ENCODE results near the gene TRIM7.

DNA sequence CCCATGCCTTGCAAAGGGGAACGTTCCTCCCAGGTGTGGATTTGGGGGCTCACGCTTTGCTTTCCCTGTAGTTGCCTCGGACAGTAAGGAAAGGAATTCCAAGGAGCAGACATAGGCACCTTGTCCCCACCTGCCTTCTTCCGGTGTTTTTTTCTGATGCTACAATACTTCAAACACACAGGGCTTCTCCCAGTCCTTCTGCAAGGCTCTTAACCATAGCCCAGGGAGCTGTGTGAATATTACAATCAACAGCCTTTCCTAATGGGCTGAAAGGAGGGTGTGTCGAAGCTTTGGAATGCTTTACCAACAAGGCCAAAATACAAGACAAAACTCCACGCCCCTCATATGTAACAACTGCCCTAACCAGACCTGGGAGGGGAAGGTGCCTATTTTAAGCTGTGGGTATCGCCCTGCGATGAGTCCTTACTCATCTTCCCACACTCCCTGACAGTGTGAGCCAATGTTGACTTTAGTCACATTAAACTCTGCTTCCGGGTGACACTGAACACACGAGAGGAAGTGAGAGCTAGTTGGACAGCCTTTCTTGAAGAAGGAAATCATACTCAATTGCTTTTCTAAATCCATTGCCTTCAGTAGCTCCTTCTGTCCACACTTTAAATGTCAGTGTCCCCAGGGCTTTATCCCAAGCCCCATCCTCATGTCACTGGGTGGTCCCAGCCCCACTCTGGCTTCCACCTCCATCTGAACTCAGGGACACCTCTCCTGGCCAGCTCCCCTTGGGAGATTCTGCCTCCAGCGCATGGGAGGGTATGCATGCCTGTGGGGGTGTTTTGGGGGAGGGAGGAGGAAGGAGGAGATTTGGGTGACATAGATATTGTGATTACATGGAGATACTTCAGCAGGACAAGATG, 6.4 kb upstream of the TBC1D9B start:
- PRO-cap = unidirectional peak, minus-strand start at position 142 of the sequence; unidirectional peak, plus-strand start at position 508 of the sequence
- RAMPAGE, long total RNA, 2 experiments = no peak in any of the 2 experiments

GRCh38 chr5:179974182-179974715, 66.6 kb upstream of the TBC1D9B start:
- PRO-cap = no peak
- RAMPAGE, long total RNA, 2 experiments = no peak in any of the 2 experiments

DNA sequence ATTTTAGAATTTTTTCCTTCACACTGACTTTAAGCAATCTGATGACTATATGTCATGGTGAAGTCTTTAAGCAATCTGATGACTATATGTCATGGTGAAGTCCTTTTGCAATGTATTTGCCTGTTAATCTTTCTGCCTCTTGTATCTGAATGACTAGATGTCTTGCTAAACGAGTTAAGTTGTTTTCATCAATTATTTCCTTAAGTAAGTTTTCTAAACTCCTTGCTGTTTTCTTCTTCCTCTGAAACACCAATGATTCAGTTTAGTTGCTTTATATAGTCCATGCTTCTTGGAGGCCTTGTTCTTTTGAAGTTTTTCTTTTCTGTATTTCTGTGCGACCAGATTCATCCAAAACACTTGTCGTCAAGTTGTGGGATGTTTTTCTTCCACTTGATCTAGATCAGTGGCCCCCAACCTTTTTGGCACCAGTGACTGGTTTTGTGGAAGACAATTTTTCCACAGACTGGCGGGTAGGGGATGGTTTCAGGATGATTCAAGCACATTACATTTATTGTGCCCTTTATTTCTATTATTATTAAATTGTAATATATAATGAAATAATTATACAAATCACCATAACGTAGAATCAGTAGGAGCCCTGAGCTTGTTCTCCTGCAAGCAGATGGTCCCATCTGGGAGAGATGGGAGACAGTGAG, 80.2 kb downstream of the RNF130 start:
- PRO-cap = no peak
- RAMPAGE, long total RNA, 2 experiments = no peak in any of the 2 experiments

GRCh38 chr5:180208184-180208632, 803 bp downstream of the RASGEF1C start:
- PRO-cap = no peak
- RAMPAGE, long total RNA, 2 experiments = no peak in any of the 2 experiments

GRCh38 chr5:180291030-180291800, 668 bp downstream of the MAPK9 start:
- PRO-cap = no peak
- RAMPAGE, long total RNA, 2 experiments = no peak in any of the 2 experiments

DNA sequence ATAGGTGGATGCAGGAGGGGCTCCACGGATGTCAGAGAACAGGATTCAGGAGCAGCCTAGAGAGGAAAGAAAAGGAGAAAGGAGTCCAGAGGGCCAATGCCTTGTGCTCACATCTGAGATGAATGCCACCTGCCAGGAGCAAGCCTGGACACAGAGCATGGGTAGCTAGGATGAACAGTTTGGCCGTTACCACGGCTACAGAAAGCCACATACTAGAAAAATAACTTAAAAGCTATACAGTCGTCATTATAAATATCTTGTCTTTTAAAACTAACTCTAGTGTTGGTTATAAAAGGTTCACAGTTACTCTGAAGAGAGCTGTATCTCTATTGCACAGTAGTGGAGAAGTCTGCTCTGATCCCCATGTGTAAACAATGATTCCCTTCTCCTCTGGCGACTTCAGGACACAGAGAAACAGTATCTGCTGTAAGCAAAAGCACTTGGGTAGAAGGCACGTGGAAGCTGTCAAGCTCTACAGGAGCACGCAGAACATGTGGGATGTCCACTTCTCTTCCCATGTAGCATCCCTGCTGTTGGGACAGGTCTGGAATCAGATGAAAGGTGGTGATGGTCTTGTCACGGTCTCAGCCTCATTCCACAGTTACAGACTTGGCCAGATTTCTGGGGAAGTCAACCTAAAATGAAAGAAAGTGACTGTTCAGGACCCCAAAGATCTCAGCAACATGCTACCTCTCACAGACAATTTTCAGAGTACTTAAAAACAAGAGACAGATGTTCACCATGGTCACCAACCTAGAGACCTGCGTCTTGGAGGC, 9.3 kb upstream of the MAPK9 start:
- PRO-cap = no peak
- RAMPAGE, long total RNA, 2 experiments = no peak in any of the 2 experiments

GRCh38 chr5:180347737-180348068, 5.4 kb downstream of the GFPT2 start:
- PRO-cap = no peak
- RAMPAGE, long total RNA, 2 experiments = no peak in any of the 2 experiments

GRCh38 chr5:180645039-180645970, 4.1 kb downstream of the FLT4 start:
- PRO-cap = no peak
- RAMPAGE, long total RNA, 2 experiments = no peak in any of the 2 experiments

GRCh38 chr5:180787531-180788175, 15.0 kb downstream of the MGAT1 start:
- PRO-cap = no peak
- RAMPAGE, long total RNA, 2 experiments = no peak in any of the 2 experiments

DNA sequence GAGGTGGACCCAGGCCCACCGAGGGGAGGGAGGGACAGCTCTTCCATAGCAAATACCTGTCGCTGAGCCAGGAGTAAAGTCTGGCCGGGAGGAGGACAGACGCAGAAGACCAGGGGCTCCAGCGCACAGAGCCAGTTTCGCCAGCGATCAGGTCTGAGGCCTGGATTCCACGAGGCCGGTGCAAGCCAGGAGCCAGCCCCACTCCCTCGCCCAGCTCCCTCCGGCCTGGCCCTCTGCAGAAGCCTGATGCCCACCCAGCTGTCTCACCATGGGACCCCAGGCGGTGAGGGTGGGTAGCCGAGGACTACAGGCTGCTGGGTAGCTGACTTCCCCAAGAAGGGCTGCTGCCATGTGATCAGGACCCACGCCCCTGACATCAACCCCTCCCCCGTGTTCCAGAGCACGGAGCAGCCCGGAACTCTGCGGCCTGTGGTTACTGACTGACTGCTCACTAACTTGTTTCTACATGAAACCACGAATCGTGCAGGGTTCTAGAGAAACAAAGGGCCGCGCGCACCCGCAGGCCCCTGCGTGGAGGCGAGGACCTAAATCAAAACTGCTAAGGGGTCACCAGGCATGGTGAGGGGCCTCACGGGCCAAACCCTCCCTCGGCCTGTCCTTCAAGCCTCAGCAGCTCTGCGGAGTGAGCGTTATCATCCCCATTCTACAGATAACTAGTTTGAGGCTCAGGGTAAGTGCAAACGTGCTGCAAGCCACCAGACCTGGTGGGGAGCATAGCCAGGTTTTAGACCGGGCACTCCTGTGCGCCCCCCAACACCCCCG, 1.1 kb upstream of the MGAT1 start:
- PRO-cap = bidirectional peak, plus-strand start at position 425 of the sequence, minus-strand start at position 306 of the sequence
- RAMPAGE, long total RNA, 2 experiments = start-site peak on the minus strand in 2 of 2 experiments, centred at positions 328 to 339 of the sequence, 36 to 46 reads per replicate

DNA sequence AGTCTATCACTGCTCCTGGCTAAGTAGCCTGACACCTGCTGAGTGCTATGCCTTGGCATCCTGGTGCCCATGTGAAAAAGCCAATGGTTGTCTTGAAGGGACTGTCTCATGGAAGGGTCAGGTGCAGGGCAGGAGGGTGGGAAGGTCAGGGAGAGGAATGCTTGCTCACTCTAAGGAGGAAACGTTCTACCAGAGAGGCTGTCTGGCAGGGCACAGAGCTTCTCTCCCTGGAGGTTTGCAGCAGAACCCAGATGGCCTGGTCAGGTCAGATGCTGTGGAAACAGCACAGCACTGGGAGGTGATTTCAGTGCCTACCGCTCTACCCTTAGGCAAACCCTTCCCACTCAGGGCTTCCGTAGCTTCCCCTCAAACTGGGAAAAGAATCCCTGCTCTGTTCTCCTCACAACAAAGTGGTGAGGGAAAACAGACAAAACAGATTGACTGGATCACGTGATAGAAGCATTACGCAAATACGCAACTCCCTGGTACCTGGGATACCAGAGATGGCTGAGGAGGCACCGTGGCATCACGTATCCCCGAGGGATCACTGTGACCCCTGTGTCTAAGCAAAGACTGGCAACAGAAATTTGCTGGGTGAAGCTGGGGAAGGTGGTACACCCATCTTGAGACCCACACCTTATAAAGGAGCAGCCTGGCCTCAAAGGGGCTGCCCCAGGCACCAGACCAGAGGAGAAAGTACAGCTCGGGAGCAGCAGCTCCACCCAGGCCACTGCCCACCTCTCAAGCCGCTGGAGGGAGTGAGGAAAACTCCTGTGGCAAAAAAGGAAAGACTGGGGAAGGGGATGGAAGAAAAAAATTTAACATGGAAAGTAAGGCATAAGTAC, 3.9 kb upstream of the MGAT1 start:
- PRO-cap = no peak
- RAMPAGE, long total RNA, 2 experiments = no peak in any of the 2 experiments

- PRO-cap = no peak
- RAMPAGE, long total RNA, 2 experiments = no peak in any of the 2 experiments
These were observed 6.0 kb upstream of the MGAT1 start for GRCh38 chr5:180808480-180809120.

DNA sequence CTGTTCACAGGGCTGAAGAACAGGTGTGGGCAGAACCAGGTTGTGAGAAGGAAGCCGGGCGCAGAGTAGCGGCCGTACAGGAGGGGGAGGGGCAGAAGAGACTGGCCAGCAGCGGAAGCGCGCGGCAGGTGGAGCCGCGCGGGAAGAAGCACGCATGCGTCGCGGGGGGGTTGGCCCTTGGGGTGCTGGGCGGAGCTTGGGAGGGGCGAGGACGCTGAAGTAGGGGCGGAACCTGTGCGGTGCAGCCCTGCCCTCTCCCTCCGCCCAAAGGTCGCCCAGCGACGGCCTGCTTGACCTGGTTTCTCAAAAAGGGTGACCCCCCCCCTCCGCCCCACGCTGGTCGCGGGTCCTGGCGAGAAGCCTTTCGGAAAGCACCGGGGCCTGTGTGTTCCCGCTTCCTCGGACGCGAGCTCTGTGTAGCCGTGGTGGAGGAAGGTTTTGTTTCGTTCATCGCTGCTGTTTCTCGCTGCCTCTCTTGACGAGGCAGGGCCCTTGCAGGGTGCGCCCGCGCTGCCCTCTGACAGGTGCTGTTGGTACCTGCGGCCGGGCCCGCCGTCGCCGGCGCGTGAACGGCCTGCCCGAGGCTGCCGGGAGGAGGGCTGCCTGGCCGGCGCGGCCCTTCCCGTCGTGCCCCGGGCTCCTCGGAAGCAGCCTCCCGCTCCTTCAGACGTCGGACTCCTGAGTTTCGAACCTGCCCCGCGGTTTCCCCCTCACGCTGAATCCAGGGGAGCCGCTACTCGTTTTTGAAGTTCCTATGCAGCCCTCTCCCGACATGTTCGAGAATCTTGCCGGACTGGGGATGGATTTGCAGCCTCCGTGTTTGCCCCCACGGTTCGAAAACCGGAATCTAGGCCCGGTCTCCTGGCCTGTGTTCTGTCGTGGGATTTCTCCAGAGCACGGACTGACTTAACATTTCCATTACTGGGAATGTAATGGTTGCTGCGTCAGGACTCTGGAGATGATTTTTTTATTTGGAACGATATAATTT, 8.0 kb upstream of the MGAT1 start:
- PRO-cap = bidirectional peak, plus-strand start at position 244 of the sequence, minus-strand start at position 145 of the sequence; bidirectional peak, plus-strand start at position 681 of the sequence, minus-strand start at position 677 of the sequence; unidirectional peak, minus-strand start at position 903 of the sequence
- RAMPAGE, long total RNA, 2 experiments = no peak in any of the 2 experiments

- PRO-cap = no peak
- RAMPAGE, long total RNA, 2 experiments = no peak in any of the 2 experiments
These were observed 5.3 kb upstream of the ZFP62 start for GRCh38 chr5:180866247-180867005.

- PRO-cap = no peak
- RAMPAGE, long total RNA, 2 experiments = no peak in any of the 2 experiments
These were observed 13.1 kb upstream of the BTNL8 start for GRCh38 chr5:180885767-180886445.

DNA sequence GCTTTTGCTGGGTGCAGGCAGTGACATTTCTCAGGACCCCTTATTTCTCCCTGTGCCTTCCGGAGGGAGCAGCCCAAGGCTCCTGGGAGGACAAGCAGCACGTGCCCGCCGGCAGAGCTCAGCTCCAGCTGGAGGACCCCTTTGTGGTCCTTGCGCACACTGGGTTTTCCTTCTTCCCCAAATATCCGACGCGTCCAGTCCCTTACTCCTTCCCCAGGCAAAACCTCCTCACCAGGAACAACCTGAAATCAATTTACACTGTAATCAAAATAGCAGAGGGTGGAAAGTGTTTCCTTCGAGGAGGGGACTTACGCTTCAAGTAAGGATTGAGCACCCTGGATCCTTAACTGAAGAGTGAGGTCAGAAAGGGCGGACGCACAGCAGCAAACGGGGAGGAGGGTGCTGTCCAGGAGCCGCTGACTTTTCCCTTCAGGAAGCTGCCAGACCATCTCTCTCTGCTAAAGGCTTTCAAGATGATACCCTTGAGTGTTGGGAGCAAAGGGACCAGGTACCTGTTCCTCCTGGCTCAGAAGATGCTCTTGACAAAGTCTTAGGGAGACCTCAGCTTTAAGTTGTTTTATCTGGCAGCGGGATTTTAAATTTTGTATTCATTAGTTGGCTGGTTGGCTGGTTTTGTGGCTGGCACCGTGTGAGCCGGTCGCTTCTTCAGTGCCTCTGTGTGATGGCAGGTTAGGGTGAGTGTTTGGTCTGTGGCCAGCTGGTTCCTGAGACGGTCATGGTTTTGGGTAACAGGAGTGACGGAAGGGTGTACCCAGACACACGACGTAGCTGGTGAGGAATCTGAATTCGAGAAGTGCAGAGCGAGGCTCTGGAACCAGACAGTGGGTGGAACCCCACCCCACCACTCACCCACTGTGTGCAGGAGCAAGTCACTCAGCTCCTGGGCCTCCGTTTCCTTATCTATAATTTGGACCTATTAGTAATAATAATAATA, 2.4 kb downstream of the BTNL9 start:
- PRO-cap = no peak
- RAMPAGE, long total RNA, 2 experiments = no peak in any of the 2 experiments

DNA sequence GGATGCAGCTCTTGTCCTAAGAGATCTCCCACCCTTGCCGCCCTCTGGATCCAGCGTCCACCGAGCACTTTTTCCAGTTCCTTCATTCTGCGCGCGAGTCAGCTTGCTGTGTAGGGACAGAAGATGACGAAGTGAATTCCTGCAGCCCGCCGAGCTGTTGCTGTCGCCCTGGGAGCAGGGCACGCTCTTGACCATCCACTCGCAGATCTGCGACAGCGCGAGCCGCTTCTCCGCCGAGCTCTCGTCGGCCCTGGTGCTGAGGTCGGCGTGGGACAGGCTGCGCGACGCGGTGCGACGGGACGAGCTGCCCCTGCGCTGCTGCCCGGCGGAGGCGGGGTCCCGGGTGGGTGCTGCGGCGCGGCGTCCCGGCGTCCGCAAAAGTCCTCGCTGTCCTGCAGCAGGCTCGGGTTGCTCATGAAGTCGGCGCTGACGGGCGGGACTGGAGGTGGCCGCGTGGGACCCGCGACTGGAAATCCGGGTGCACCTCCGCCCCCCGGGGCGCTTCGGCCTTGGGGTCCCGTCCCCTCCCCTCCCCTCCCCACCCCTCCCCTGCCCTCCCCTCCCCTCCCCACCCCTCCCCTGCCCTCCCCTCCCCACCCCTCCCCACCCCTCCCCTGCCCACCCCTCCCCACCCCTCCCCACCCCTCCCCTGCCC, 30.5 kb downstream of the OR2V1 start:
- PRO-cap = no peak
- RAMPAGE, long total RNA, 2 experiments = no peak in any of the 2 experiments

DNA sequence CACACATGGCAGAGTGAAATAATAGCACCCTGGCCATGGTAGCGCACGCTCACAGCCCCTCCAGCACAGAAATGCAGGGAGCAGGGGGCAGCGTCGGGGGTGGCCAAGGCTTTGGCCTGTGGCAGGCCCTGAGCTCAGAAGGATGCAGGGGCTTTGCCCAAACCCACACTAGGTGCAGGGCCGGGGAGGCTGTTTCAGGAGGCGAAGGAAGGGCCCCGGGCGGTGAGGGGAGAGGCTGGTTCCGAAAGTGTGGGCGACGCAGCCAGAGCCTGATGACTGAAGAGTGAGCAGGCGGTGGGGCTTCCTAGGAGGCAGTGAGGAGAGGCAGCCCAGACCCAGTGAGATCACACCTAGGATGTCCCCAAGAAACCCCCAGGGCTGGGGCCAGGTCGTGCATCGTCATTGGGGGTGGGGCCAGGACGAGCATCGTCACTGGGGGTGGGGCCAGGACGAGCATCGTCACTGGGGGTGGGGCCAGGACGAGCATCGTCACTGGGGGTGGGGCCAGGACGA, 13.0 kb downstream of the OR2V2 start:
- PRO-cap = unidirectional peak, minus-strand start at position 316 of the sequence
- RAMPAGE, long total RNA, 2 experiments = no peak in any of the 2 experiments

DNA sequence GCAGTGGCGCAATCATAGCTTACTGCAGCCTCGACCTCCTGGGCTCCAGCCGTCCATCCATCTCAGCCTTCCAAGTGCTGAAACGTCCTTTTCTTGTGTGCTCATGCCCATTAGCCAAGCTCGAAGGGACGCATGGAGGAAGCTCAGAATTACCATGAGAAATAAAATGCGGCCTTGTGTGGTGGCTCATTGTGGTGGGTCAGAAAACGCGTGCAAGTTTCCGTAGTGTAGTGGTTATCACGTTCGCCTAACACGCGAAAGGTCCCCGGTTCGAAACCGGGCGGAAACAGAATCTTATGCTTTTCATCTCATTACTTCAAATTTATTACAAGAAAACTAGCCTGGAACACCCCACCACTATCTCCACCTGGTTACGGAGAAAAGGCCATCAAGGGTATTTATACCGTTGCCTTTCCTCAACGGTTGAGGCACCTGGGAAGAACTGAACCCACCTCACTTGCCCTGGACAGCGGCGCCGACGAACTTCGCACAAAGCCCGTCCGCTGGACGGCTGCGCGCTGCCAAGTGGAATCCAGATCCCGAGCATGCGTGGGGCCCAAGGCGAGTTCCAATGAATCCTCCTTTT, 16.6 kb downstream of the OR2V2 start:
- PRO-cap = no peak
- RAMPAGE, long total RNA, 2 experiments = no peak in any of the 2 experiments

DNA sequence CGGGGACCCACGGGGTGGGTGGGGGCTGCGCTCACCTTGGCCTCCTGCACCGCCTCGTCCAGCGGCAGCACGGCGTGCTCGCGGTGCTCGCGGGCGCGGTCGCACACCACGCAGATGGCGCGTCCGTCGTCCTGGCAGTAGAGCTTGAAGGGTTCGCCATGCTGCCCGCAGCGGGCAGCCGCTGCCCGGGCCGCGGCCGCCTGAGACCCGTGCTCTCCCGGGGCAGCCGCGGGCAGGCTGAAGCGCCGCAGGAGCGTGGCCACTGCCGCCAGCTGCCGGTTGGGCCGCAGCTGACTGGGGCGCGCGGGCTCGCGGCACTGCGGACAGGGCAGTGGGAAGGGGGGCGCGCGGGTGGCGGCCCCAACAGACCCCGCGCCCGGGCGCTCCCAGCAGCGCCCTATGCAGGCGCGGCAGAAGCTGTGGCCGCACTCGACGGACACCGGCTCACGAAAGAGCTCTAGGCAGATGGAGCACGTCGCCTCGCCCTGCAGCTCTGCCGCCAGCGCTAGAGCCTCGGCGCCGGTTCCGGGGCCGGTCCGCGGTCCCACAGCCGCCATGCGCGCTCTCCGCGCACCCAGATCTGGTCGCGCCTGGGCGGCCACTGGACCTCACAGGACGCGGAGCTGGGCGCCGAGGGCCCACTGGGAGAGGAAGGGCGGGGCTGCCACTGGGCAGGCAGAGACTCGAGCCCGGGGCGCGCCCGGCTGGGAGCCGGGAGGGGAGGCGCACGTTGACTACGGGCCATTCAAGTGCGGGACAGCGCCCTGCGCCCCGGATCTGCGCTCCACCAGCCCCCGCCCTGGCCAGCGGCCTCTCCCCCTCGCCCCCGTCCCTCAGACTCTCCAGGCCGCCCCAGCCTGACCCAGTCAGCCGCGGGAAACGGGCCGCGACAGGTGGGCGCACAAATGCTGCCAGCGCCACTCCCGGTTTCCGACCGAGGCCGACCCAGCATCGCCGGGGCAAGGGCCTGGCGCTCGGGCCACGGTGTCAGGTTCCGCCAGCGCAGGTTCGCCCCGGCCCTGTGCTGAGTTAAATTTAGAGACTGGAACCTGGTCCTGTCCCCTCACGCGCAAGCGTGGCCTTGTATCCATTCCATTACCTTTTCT, at the start of gene TRIM7:
Gene TRIM7 (minus strand): TSS at position 643 of the 1,106 bp plus-strand sequence.
- PRO-cap = bidirectional peak, plus-strand start at position 413 of the sequence, minus-strand start at position 146 of the sequence; bidirectional peak, plus-strand start at position 678 of the sequence, minus-strand start at position 643 of the sequence
- RAMPAGE, long total RNA, 2 experiments = no peak in any of the 2 experiments